Osteocyte (in vitro differentiated cells): ENCODE measurements around a stretch of chr9.

GRCh38 chr9:94979826-94980634, 253.5 kb downstream of the AOPEP start:
- PRO-cap = no peak

DNA sequence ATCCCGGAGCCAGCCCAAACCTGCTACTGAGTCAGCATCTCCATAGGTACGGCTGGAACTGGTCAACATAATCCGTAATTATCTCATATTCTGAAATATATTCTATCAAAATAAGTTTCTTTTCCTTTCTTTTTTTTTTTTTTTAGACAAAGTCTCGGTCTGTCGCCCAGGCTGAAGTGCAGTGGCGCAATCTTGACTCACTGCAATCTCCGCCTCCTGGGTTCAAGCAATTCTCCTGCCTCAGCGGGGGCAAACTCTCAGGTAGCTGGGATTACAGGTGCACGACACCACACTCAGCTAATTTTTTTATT, 262.2 kb downstream of the AOPEP start:
- PRO-cap = no peak

GRCh38 chr9:95003879-95004754, 277.6 kb downstream of the AOPEP start:
- PRO-cap = no peak

GRCh38 chr9:95012718-95013349, 286.3 kb downstream of the AOPEP start:
- PRO-cap = no peak

- PRO-cap = no peak
These were observed 293.5 kb downstream of the AOPEP start for GRCh38 chr9:95019646-95020750.

GRCh38 chr9:95028199-95028608, 289.3 kb downstream of the FANCC start:
- PRO-cap = no peak

DNA sequence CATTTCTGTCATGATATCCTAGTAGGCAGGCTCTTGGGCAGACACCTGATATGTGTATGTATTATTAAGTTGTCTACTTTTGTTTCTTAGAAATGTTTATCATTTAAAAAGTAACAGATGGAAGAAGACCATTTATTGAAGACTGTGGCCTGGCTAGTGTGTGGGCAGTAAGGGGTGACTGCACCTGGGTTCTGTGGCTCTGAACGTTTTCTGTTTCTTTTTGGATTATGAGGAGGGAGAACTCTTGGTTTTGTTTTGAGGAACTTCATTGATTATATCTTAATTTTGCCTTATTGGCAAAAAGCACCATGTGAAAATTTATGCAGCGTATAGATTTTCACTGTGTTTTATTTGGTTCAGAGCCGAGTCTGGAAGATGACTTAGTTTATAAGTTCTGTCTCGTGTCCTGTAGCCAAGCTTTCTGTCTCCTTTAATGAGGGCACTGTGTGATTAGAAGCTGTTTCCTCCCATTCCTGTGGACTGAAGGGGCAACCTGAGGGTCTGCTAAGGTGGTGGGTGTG, 262.3 kb downstream of the FANCC start:
- PRO-cap = no peak

DNA sequence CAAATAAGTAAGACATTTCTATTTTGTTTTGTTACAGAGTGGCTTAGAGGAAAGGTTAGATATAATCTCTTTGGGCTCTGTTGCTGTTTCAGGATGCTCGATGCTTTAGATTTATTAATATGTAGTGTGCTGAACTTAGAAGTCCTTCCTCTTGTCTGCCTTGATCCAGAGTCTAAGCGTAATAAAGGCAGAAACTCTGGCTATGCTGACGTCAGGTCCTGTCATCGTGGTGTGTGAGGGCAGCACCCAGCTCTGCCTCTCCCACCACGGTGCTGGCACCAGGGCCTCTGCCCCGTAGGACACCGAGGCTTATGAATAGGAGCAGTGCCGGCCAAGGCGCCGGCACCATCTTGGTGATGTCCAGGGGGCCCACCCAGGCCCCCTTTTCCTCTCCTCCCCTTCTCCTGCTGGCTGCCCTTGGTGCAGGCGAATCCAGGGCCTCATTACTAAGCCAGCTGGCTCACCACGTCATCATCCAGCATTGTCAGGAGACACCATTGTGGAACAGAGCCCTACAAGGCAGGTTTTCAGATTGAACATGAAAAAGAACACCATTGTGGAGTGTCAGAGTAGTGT, 252.3 kb downstream of the FANCC start:
- PRO-cap = no peak

DNA sequence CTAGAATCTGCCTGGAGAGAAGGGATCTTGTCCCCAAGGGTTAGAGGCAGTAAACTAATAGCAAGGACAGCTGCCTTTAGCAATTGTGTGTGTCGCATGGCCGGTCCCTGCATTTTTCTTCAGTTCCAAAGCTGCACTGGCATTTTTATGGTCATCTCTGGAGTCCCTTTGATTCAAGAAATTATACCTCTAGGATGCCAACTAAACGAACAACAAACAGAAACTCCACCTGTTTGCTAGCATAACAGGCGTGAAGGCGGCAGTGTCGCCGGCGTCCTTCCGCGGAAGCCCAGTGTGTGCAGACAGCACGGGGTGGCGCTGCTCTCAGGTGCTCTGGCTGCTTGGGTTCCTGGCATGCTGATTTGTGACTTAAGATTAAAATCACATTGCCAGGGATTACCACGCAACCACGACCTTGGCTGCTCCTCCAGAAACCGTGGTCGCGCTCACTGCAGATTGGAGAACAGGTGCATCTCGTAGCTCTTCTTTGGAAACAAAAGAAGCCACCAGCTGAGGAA, 232.6 kb downstream of the FANCC start:
- PRO-cap = no peak

DNA sequence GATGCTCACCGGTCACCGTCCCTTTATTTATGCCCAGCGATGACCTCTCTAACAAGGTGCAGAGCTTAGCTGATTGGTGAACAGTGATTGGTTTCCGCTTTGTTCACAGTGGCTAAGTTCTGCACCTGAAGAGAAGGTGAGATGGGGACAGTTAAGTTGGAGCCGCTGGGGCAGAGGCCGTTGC, 232.2 kb downstream of the FANCC start:
- PRO-cap = no peak

GRCh38 chr9:95127004-95127272, 190.6 kb downstream of the FANCC start:
- PRO-cap = no peak

DNA sequence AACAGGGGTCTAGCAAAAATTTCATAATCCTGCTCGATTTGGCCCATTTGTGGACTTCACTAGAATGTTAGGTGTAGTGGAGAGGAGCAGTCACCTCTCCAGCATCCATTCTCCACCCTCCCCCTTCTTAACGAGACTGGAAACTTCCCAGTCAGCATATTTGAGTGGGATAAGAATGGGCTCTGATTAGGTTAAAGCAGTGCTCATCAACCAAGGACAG, 46.8 kb downstream of the FANCC start:
- PRO-cap = unidirectional peak, minus-strand start at position 116 of the sequence

DNA sequence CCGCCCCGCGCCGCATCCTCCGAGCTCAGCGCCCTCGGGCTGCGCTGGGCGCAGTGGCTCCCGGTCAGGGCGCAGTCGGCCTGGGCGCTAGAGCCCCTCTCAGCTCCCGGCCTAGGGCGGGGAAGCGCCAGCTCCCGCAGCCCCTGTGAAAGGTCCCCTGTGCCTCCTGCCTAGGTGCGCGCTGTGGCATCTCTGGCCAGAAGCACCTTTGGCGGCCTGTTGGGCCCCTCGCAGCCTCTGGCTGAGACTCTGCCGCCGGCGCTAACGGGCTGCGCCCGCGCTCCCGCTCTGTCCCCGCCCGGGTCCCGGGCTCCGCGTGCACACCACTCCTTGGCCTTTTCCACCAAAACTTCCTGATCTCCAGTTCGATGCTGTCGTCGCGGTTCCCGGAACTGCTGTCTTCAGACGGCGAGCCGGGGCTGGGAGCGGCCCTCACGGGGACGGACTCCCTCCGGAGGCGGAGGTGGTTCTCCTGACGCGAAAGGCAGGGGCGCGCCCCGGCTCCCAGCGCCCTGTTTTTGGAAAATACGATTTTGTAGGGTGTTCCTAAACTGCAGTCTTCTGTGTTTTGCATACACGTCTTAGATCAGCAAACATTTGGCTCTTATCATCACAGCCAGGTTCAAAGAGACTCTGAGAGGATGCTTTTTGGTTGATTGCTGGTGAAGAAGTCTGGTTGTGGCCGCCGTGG, 32.2 kb upstream of the FANCC start:
- PRO-cap = no peak

DNA sequence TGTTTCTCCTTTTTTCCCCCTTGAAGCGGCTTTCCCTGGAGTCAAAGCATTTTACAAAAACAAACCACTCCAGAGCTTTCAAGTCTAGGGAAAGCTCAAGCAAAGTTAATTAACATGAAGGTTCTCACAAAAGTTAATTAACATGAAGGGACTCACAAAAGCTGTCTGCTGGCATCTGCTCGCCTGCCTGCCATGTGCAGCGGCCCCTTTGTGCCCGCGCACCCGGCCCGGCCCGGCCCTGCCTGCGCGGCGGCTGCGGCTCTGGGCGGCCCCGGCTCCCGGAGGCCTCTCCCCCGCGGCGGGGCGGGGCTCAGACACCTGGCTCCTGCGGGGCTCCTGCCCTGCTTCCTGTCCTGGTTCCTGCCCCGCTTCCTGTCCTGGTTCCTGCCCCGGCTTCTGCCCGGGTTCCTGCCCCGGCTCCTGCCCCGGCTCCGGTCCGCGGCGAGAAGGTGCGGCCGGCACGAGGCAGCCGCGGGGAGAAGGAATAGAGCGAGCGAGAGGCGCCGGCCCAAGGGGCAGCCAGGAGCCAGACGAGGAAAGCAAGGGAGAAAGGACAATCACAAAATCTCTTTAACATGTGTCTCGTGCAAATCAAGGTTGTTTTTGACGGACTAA, 82.4 kb downstream of the PTCH1 start:
- PRO-cap = bidirectional peak, plus-strand start at position 444 of the sequence, minus-strand start at position 286 of the sequence

GRCh38 chr9:95434143-95434635, 74.9 kb downstream of the PTCH1 start:
- PRO-cap = no peak

GRCh38 chr9:95553035-95553716, 44.1 kb upstream of the PTCH1 start:
- PRO-cap = no peak

DNA sequence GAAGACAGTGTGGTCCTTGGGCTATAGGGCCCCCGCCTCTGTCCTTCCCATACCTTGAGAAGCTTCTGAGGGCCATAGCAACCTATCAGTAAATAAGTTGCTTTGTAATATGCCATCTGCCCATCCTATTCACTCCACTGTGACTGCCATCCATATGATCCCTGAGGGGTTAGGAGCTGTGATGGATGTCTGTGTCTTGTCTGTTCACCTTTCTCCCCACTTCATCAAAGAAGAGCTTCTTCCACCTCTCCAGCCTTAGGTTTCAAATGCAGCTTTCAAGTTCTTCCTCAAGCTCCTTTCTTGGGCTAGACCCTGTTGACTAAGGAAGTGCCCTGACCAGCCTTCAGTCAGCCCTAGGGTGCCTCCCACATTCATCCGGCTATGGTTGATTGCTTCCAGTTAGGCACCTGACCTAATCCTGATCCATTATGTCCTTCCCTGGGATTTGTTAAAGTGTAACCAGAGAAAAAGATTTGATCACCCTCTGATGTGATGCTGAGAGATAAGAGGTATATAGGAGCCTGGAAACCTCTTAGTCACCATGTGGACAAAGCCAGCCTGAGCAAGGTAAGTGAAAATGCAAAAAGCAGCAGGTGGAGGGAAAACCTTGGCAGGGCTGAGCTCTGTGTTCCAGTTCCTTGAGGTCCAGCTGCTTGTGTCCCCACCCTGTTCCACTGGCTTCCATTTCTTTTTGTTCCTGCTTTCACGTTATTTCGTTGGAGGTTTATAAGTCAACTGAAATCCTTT, 178.9 kb upstream of the ERCC6L2 start:
- PRO-cap = no peak

GRCh38 chr9:95753625-95754099, 121.8 kb upstream of the ERCC6L2 start:
- PRO-cap = no peak

GRCh38 chr9:95754929-95755505, 120.5 kb upstream of the ERCC6L2 start:
- PRO-cap = no peak

DNA sequence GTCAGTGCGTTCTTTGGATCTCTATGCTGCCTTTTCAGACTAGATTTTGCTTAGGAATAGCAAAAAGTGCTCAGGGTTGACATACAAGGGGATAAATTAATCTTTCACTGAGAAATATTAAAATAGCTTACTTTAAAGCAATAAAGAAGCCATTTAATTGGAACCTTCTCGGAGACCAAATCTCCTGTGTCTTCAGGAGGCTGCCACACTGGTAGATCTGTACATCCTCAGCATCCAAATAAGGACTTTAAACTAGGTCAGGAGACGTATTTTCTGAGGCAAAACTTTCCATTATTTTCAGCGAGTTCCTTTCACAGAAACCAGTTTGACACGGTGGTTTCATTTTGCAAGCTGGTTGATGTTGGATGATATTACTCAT, 199.5 kb downstream of the ERCC6L2 start:
- PRO-cap = no peak